ENCODE results near the gene POLE4.

DNA sequence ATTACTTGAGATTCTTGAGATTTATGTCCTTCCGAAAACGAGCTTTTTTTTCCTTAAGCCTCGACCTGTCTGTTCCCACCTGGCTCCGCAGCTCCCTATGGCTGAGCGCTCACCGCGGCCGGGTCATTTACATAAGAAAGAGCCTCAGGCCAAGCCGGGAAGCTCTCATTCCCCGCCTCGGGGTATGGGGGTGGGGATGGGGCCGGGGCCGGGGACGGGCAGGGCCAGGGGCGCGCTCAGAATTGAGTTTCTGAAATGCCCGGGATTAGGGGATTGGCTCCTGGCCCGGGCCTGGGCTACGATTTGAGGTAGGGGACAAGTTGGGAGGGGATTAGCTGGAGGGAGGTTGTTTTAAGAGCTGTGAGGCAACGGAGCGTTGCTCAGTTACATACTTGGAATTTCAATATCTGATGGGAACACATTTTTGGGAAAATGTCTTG lies 1.5 kb downstream of the HK2 start:
- PRO-cap, 2 experiments, result no peak in any of the 2 experiments

GRCh38 chr2:74848992-74850256 lies 15.5 kb downstream of the HK2 start:
- PRO-cap, 2 experiments, result peak in 1 of 2 experiments; most common plus-strand start chr2:74849428 (in 1); most common minus-strand start chr2:74849273 (in 1)

DNA sequence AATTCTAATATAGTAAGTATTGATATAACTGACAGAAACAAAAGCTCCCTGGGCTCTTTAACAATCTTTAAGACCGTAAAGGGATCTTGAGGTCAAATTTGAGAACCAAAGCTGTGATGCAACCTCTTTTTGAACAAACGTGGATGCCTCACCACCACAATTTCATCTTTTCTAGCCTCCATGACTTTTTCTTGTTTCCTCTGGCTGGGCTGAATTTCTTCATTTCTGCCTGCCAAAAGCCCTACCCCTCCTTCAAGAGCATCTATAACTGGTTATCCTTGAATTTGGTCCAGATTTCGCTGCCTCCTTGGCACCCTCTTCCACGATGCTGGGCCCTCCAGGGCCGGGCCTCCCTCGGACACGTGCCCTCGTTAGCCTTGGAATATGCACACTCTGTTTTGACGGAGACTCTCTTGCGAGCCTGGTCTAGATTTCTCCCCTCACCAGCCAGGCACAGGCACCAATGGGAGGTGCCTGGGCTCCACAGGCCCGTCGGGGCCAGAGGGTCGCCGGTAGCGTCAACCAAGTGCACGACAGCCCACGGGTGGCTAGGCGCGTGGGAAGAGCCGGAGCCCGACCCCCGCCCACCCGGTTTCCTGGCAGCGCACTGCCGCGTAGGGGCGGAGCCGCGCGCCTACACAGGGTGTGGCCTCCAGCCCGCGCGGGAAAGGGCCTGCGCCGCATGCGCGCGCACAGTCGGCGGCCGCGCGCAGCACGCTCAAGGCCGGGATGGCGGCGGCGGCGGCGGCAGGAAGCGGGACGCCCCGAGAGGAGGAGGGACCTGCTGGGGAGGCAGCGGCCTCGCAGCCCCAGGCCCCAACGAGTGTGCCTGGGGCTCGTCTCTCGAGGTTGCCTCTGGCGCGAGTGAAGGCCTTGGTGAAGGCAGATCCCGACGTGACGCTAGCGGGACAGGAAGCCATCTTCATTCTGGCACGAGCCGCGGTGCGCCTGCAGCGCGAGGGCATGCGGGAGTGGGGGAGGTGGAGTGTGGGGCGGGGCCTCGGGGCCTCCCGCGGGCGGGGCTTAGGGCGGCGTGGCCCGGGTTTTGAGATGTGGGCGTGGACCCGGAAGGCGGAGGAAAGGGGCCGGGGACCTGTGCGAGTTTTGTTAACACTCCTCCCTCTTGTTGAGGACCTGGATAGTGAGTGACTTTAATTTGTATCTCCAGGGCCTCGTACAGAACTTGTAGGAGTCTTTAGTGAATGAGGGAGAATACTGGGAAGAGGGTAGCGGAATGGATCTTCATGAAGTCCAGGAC lies at the start of gene POLE4:
Gene POLE4 (plus strand): TSS at position 693 of the 1,258 bp plus-strand sequence.
- PRO-cap, 2 experiments, result peak in 2 of 2 experiments; most common plus-strand start position 721 of the sequence (in 2); most common minus-strand start position 609 of the sequence (in 2)

DNA sequence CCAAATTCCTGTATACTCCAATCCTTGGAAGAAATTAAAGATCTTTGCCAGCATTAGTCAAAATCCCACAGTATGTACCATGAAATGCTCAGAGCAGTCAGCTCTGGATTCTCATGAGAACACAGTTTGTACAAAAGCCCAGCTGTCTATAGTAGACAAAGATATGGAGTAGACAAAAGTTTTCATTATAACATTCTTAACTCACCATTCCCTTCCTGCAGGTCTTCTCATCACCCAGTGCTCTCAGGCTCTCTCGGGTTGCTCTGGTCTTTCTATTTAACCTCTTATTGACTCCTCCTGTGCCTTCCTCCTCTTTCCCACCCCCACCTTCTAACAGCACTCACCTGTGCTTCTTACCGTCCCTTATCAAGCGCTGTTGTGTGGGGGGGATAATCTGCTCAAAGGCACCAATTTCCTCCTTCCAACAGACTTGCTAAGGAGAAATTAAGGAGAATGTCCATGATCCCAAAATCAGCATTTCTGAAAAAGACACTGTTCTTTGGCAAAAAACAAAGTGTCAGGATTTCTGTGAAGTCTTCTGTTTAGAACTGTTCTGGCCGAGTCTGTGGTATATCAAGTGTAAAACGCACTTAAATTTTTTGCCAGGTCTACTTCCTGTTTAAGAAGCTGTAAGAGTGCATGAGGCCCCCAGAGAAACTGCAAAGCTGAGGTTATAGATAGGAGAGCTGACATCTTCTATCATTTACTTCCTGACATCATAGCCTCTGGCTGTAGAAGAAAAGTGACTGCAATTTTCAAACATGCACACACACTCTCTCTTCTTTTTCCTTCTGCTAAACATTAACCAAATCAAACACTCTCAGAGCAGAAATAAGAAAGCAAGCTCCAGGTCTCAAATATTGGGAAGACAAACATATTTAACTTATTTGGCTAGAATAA lies 144.0 kb downstream of the EVA1A start:
- PRO-cap, 2 experiments, result no peak in any of the 2 experiments

DNA sequence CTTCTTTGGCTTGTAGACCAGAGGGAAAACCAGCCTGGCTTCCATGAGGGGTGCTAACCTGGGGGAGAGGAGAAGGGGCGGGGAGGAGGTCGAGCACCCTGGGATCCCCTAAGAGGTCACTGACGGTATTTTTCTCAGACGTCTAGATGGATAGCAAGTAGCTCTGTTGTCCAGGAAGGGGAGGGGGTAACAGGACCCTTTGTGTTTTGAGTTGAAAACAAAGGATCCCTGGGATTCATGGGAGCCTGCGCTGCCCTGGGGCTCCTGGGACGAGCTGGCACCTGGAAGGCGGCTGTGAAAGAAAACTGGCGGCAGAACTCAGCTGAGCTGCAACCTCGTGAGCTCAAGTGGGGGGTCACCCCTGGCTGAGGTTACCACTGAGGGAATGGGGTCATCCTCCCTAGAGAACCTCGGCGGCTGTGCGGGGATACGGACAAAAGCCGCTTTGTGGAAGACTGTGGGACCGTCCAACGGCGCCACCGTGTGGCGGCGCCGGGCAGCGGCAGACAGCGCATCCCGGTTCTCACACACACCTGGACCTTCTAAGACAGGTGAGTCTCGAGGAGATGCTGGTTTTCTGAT lies 37.7 kb upstream of the MRPL19 start:
- PRO-cap, 2 experiments, result peak in 1 of 2 experiments; most common minus-strand start position 421 of the sequence (in 1)

DNA sequence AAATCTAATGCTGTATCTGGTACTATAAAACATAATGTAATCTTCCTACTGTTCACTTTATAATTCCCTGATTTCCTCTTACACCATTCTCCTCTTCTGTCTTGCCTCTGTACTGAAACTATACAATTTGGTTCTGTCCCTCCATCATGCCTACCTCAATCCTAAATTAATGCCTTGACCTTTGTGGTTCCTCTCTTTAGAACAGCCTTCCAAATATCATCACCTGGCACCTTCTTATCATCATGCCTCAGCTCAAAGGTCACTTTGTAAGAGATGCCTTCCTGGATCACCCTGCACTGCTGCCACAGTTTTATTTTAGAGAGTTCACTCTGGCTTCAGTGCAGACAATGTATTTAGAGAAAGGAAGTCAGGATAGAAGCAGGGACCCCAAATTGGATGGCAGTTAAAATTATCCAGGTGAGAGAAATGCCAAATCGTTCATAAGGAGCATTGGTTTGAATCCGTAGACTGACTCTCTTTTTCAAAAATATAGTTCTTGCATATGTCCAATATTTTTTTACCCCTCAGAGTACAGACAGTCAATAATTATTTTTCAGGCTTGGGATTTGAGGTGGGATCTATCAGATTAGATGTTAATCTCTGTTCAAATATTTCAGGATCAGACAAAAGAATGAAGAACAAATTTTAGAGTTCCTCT lies 64.4 kb downstream of the LRRTM4 start:
- PRO-cap, 2 experiments, result no peak in any of the 2 experiments

DNA sequence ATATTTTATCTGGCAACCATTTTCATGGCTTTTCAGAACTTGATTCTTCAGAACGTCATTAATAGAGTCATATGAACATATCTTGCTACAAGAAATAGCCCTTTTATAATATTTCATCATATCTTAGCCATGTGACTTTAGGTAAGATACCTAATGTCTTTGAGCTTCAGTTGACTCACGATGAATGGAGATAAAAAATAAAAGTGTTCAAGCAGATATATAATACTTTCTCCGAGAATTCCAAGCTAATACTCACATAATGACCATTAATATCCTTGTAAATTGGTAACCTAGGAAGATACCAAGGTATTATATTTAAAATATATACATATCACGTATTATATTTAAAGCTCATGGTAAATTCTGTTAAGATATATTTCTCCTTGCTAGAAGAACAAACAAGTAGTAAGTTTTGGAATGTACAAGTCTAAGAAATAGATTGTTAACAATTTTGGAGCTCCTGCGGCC lies 908.2 kb upstream of the LRRTM1 start:
- PRO-cap, 2 experiments, result no peak in any of the 2 experiments

- PRO-cap, 2 experiments, result no peak in any of the 2 experiments
Observed at GRCh38 chr2:81483241-81483850, 1178.8 kb upstream of the LRRTM1 start.

GRCh38 chr2:82780108-82780477 lies 1679.0 kb downstream of the SUCLG1 start:
- PRO-cap, 2 experiments, result no peak in any of the 2 experiments

DNA sequence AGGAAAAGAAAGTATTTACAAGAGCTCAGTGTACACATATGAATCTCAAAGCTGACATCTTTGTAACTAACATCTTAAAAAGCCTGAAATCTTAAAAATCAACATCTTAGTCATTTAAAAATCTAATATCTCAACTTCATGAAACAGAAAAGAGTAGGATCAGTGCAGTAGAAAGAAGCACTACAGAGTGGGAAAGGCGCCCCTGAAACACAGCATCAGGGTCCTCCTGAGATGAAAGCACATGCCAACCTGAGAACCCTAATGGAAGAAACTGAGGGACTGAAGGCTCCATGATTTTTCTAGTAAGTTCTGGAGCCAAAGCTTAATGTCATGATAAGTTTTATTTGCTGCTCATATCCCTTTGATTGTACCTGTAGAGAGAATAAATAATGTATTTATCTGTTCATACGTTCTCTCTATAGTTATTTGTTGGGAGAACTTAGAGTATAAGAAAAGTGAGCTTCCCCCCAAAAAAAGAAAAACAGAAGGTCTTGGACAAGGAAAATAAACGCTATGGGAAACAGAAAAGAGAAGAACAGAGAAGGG lies 465.8 kb downstream of the SUCLG1 start:
- PRO-cap, 2 experiments, result peak in 1 of 2 experiments; most common minus-strand start position 257 of the sequence (in 1)

- PRO-cap, 2 experiments, result peak in 2 of 2 experiments; most common minus-strand start chr2:84907008 (in 2)
Observed at GRCh38 chr2:84906949-84907767, 1.7 kb downstream of the TMSB10 start.

- PRO-cap, 2 experiments, result no peak in any of the 2 experiments
Observed at GRCh38 chr2:85052955-85053852, 80.0 kb upstream of the TCF7L1 start.

DNA sequence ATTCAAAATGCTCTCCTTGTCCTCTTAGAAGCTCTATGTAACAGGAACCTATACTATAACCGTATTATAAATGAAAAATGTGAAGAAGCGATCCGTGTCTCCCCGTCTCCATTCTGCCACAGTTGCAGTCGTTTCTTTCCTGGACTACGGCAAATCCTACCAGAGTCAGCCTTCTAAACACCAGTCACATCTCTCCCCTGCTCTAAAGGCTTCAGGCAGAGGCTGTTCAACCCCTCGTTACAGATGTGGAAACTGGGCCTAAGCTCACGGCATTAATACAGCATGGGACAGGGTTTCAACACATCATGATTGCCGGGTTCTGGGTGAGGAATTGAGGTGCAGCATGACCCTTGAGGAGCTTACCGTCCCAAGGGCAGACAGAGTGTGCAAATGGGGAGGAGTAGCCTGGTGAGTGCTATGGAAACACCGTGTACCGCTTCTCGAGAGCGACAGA lies 51.3 kb downstream of the TGOLN2 start:
- PRO-cap, 2 experiments, result no peak in any of the 2 experiments

- PRO-cap, 2 experiments, result no peak in any of the 2 experiments
Observed at GRCh38 chr2:85306110-85306743, 21.6 kb downstream of the TGOLN2 start.

GRCh38 chr2:85325355-85325820 lies 2.4 kb downstream of the TGOLN2 start:
- PRO-cap, 2 experiments, result no peak in any of the 2 experiments

GRCh38 chr2:85349221-85349776 lies 5.0 kb downstream of the RETSAT start:
- PRO-cap, 2 experiments, result no peak in any of the 2 experiments

DNA sequence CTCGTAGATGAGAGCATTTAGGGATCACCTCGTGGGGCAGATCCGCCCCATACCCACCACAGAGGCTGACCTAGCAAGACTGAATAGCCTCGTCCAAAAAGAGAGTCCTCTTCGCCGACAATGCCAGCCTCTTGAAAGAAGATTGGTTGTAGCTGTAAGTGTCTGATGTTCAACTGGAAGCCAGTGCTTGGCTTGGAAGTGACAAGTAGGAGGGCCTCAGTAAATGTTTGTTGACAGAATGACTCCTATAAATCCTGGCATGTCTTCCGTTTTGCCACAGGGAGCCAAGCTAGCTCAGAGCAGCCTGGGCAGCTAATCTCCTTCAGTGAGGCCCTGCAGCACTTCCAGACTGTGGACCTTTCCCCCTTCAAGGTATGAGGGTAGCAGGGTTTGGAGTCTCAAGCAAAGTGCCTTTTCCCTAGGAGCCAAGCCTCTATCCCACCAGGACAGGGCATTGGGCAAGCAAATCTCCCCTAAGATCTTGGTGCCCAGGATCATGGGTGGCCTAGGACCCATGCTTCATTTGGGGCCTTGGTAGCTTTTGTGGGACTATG lies 15.0 kb downstream of the ELMOD3 start:
- PRO-cap, 2 experiments, result no peak in any of the 2 experiments

- PRO-cap, 2 experiments, result no peak in any of the 2 experiments
Observed at GRCh38 chr2:85376744-85377099, 22.2 kb downstream of the ELMOD3 start.

- PRO-cap, 2 experiments, result no peak in any of the 2 experiments
Observed at GRCh38 chr2:85437361-85437543, 18.7 kb downstream of the SH2D6 start.

DNA sequence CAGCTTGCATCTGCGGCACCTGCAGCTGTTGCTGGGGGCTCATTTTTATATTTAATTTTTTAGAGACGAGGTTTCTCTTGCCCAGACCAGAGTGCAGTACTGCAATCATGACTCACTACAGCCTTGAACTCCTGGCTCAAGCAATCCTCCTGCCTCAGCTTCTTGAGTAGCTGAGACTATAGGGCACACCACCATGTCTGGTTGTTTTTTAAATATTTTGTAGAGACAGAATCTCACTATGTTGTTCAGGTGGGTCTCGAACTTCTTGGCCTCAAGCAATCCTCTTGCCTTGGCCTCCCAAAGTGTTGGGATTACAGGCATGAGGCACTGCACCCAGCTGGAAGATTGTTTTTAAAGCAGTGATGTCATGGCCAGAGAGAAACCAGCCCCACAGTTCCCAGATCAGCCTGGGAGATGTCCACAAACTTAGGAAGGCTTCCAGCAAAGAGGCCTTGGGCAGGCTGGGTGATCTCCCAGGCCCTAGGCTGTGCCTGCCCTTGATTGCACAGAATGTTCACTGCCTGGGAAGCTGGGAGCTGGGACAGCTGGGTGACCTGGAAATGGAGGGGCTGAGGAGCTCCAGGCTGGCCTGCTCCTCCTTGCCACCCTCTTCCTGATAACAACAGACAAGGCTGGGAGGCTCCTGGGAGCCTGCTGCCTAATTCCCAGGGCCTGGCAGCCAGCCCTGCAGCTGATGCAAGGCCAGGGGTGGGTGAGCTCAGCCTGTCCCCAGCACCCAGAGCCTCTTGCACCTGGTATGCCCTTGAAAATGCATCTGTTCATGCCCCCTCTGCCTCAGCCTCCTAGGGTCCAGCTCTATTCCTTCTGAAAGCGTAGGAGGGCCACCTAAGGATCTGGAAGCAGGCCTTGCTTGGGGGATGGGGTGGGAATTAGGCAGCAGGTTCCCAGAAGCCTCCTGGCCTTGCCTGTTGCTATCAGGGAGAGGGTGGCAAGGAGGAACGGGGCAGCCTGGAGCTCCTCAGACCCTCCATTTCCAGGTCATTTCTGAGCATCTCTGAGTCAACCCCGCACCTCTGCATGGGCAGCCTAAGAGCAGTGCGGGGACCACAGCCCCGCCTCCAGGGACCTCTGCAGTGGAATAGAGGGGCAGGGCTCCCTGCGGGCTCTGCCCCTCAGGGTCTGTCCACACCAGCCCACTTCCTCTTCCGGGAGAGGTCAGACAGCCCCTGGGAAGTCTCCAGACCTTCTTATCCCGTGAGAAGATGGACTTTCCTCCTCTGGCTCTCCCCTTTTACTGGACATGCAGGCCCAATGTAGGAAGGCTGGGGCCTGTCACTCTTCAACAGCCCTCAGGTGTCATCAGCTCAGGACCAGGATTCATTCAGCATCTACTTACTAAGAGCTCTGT lies 27.4 kb downstream of the SH2D6 start:
- PRO-cap, 2 experiments, result peak in 1 of 2 experiments; most common minus-strand start position 618 of the sequence (in 1)

Measured in Metastatic Liver Carcinoma in the Lung (tissue), 2 donors.